NALM6 (cell line): ENCODE measurements around the gene COPS9.

- PRO-cap: no peak
Observed at GRCh38 chr2:239297448-239298163, 103.2 kb downstream of the HDAC4 start.

GRCh38 chr2:239305582-239306248 is 95.1 kb downstream of the HDAC4 start:
- PRO-cap: no peak

- PRO-cap: no peak
Observed at GRCh38 chr2:239352060-239352990, 48.5 kb downstream of the HDAC4 start.

DNA sequence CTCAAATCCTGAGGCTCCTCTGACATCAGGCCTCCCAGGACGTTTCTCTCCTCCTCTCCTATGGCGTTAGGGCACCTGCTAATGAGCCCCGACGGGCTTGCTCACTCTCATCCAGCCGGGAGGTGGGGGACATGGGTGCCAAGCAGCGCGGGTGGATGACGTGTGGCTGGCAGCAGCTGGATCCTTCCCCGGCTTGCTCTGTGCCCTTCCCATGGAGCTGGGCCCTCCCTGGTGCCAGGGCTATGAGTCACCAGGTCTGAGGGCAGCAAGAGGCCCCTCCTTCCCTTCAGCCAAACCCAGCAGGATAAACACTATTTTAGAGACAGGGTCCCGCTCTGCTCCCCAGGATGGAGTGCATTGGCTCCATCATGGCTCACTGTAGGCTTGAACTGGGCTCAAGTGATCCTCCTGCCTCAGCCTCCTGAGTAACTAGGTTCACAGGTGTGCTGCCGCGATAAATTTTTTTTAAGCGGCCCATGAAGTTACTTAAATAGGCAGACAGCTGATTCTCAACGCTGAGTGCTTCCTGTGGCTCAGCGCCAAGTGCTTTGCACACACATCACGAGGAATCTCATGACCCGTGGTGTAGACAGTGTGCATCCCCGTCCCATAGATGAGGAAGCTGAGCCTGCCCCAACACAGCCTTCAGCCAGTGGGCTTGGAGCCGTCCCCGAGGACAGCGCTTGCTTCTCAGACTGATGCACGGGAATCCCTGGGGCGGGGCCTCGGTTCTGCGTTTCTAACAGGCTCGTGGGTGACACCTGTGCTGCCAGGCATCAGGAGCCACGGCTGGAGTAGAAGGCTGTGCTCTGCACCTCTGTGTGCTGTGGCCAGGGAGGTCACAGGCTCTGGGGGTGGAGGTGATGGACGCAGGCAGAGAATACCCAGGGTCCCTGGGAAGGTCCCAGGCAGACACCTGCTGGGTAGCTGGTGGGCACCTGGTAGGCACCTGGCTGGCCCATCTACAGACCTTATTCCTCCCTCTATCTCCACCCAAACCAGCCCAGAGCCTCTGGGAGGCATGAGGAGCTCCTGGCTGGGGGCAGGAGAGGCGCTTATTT is 64.7 kb upstream of the HDAC4 start:
- PRO-cap: no peak

DNA sequence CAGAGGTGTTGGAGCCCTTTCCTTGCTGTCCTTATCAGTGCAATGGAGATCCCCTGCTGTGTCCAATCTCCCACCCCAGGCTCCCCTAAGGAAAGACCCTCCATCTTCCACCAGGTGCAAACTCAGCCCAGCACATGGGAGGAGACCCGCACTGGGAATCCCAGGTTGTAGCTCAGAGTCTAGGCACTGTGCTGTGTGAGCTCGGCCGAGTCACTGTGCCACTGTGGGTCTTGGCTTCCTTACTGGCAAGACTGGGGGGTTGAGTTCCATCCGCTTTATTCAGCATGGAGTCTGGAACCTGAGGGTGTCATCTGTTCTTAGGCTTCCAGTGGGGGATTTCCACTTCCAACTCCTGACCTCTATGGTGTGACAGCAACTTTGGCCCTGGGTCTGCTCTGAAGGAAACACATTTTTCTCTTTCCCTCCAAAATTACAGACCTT is 237.1 kb upstream of the HDAC4 start:
- PRO-cap: no peak

DNA sequence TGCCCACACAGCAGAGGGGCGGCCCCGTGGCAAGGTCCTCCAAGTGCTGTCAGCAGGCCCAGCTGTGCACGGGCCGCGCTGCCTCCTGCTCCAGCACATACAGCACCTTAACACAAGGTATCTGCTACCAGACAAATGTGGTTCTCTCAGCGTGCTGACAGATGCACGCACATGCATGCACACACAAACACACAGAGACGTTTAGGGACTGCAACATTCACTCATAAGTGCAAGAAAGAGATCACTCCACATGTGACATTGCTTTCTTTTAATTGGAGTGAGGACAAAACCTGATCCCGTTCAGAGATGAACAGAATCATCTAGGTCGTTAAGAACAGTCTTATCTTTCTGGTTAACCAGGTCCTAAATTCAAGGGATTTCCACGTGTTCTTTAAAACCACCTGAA is 5.5 kb downstream of the COPS9 start:
- PRO-cap: no peak

- PRO-cap: bidirectional peak, plus-strand start at chr2:240136393, minus-strand start at chr2:240136305
Observed at GRCh38 chr2:240136203-240137239, at the start of gene COPS9. Gene COPS9 (minus strand): TSS chr2:240136305.

DNA sequence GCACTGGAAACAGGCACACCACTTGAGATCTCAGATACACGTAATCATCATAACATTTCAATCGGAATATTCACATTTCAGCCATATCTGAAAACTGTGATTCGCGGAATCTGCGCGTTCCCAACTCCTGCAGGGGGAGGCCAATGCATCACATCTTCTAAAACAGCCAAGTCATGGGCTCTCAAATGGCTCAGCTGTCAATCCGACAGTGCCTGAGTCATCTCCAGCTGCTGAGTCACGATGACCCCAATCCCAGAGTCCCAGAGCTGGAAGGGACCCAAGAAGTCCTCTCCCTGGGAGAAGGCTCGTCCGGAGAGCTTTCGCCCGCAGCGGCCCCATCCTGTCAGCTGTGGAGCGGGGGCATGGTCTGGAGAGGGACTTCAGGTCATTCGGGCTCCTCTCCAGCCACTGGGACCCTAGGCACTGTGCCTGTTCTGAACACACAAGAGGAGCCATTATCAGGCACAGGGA is 47.9 kb upstream of the GPC1 start:
- PRO-cap: no peak

DNA sequence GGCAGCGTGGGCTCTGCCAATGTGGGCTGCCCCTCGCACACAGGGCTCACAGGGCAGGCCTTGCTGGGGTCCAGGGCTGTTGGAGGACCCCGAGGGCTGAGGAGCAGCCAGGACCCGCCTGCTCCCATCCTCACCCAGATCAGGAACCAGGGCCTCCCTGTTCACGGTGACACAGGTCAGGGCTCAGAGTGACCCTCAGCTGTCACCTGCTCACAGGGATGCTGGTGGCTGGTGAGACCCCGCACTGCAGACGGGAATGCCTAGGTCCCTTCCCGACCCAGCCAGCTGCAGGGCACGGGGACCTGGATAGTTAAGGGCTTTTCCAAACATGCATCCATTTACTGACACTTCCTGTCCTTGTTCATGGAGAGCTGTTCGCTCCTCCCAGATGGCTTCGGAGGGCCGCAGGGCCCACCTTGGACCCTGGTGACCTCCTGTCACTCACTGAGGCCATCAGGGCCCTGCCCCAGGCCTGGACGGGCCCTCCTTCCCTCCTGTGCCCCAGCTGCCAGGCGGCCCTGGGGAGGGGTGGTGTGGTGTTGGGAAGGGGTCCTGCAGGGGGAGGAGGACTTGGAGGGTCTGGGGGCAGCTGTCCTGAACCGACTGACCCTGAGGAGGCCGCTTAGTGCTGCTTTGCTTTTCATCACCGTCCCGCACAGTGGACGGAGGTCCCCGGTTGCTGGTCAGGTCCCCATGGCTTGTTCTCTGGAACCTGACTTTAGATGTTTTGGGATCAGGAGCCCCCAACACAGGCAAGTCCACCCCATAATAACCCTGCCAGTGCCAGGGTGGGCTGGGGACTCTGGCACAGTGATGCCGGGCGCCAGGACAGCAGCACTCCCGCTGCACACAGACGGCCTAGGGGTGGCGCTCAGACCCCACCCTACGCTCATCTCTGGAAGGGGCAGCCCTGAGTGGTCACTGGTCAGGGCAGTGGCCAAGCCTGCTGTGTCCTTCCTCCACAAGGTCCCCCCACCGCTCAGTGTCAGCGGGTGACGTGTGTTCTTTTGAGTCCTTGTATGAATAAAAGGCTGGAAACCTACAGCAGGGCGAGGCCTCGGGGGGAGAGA is 31.9 kb downstream of the GPC1 start:
- PRO-cap: no peak

GRCh38 chr2:240558594-240559406 is 1.0 kb upstream of the ANKMY1 start:
- PRO-cap: no peak

DNA sequence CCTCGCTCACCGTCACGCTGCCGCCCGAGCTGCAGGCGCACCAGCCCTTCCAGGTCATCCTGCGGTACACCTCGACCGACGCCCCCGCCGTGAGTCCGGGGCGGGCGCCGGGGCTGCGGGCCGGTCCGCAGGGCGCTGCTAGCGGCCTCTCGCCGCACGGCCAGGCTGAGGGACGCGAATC is 632 bp downstream of the RNPEPL1 start:
- PRO-cap: no peak

GRCh38 chr2:240578095-240578786 is 8.3 kb upstream of the CAPN10 start:
- PRO-cap: no peak

- PRO-cap: no peak
Observed at GRCh38 chr2:240578787-240579487, 7.6 kb upstream of the CAPN10 start.

DNA sequence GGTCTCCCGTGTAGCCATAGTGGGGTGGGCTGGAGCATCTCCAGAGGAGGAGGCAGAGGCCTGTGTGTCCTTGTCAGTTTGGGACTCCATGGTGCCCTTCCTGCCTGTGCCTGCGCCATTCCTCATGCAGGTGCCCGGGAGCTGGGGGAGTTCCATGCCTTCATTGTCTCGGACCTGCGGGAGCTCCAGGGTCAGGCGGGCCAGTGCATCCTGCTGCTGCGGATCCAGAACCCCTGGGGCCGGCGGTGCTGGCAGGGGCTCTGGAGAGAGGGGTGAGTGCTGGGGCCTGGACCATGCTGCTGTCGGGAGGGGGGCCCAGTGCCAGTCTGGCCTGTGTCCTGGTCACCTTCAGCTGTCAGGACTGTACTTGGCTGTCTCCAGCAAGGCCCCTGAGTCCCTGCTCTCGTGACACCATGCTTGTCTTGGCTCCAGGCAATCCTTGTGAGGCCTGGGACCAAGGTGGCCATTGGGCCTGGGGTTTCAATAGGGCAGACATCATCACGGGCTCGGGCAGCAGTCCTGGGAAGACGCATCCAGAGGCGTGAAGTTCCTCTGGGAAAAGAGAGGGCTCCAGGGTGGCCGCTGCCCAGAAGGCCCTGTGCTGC is 7.3 kb downstream of the CAPN10 start:
- PRO-cap: no peak

DNA sequence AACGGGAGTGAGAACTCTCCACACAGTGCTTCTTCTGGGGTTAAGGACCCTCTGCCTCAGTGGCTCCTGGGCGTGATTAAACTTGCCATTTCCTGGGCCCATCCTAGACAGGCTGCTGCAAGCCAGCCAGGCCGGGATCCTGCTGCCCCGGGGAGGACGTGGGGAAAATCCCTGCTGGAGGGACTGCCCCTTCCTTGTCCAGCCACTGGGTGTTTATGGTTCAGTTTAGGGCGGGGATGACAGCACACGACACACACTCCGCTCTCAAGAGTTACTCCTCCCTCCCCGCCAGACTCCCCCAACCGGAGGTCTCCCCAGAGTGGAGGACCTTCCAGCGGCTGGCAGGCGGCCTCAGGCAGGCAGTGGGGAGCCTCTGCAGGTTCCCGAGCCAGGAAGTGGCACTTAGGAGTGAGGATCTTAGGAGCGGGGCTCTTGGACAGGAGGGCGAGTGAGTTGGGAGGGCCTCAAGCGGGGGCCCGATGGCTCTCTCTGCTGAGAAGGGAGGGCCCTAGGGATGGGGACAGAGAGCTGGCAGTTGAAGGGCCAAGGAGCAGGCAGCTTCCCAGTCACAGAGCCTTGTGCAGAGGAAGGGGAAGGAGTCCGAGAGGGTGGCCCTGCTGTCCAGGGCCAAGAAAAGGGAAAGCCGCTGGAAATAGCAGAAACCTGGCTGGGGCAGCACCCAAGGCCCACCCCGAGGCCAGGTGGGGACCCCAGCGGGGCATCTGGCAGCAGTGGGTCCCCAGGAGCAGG is 5.7 kb upstream of the GPR35 start:
- PRO-cap: no peak

GRCh38 chr2:240633478-240633729 is 8.1 kb downstream of the GPR35 start:
- PRO-cap: no peak

DNA sequence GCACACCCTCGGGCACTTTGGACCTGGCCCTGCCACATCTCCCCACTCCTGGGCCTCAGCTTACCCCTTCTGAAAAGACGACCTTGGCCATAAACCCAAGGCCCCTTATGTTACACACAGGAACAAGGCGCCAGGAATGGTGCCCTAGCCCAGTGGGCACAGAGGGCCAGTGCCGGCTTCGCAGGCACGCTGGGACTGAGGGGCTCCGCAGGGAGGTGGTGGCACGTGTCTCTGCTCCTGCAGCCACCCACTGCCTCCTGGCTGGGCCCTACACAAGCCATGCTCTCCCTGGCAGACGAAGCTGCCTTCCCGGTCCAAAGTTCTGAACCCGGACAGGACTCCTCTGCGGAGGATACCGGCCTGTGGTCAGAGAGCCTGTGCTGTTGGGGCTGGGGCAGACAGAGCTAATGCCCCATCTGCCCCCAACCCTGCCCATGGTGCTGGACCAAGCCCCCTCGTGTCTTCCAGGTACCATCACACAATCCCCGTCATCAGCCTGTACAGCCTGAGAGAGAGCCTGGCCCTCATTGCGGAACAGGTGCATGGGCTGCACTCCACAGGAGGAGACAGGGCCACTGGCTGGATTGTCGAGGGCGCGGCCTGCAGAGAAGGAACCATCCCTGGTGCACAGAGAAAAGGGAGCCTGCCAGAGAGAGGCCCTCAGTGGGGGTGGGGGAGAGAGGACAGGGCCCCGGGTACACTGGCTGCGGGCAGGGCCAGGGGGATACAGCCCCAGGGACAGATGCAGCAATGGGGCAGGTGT is 7.0 kb downstream of the AGXT start:
- PRO-cap: no peak

DNA sequence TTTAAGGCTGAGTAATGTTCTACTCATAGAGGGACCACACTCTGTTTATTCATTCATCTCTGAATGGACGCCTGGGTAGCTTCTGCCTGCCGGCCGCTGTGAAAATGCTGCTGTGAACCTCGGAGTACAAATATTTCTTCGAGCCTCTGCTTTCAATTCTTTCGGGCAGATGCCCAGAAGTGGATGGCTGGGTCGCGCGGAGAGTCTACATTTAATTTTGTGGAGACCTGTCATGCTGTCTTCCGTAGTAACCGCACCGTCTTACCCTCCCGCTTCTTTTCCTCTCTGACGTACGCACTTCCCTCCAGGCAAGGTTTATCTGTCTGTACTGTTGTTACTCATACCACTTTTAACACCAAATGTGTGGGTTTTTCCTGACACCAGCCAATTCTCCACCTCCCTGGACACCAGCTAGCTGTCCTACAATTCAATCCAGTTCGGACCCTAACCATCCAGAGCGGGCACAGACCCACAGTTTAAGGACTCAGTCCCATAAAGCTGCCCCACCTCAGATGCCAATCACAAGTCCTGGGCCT is 5.8 kb downstream of the CROCC2 start:
- PRO-cap: no peak

DNA sequence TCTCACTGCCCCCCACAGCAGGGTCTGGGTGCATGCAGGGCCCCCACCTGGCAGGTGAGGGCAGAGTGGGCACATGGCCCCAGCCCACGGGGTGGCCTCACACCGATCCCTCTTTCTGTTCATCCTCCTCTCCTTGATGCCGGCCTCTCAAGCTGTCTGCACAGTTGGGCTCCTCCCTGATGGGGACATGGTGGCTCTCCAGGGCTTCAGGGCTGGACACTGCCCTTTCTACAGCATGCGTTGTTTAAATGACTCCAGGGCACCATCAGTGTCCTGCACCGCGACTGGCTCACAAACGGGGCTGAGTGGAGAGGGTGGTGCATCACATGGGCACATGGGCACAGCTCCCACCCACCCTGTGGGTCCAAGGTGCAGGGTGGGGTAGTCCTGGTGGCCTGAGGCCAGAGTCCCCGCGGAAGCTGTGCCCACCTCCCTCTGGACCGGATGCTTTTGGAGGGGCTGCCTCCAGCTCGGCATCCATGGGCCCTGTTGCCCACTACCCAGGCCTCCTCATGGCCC is 12.5 kb upstream of the SNED1 start:
- PRO-cap: no peak

- PRO-cap: no peak
Observed at GRCh38 chr2:241008761-241009646, 10.6 kb downstream of the SNED1 start.